HT1080 (cell line): Measurements from ENCODE around the gene CPPED1.

DNA sequence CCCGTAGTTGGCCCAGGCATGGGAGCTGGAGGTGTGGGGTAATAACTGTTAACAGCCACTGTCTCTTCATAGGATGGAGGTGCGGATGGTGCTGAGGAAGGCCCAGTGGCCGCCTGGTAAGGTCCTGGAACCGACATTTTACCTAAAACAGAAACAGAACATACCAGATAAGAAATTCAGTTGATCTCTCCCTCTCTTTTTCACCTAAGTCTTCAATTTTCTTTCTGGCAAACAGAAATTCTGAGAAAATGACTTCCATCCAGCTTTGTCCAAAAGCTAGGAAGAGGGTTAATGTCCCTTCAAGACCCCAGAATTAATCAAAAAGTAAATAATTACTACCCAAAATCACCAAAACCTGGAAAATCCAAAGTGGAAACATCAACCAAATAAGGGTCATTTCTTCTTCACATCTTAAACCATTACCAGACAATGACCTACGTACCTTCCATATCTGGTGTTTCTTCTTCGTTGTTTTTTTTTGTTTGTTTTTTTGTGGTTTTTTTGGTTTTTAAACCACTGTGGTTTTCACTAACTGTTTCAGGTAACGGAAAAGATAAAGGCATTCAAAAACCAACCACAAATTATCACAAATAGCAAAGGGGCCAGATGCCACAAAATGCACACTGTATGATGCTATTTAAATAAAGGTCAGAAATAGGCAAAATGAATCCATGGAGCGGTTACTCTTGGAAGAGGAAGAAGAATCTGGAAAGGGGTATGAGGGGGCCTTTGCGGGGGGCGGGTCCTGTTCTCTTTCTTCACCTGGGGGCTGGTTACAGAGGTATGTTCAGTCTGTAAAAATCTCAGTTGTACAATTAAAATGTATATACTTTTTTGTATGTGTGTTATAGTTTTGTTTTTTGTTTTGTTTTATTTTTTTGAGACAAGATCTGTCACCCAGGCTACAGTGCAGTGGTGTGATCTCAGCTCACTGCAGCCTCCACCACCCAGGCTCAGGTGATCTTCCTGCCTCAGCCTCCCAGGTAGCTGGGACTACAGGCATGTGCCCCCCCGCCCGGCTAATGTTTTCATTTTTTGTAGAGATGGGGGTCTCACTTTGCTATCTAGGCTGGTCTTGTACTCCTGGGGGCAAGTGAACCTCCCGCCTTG lies 29.8 kb downstream of the LITAF start:
RAMPAGE:
- cytosol, long total RNA: no peak
- long total RNA: no peak
- nucleus, long total RNA: no peak

RAMPAGE:
- cytosol, long total RNA: no peak
- long total RNA: no peak
- nucleus, long total RNA: no peak
These were observed 7.9 kb downstream of the TXNDC11 start for GRCh38 chr16:11734726-11735128.

GRCh38 chr16:11839387-11840213 lies 11.7 kb downstream of the RSL1D1 start:
RAMPAGE:
- cytosol, long total RNA: no peak
- long total RNA: no peak
- nucleus, long total RNA: no peak

RAMPAGE:
- cytosol, long total RNA: no peak
- long total RNA: no peak
- nucleus, long total RNA: no peak
These were observed 9.5 kb downstream of the RSL1D1 start for GRCh38 chr16:11841830-11842321.

DNA sequence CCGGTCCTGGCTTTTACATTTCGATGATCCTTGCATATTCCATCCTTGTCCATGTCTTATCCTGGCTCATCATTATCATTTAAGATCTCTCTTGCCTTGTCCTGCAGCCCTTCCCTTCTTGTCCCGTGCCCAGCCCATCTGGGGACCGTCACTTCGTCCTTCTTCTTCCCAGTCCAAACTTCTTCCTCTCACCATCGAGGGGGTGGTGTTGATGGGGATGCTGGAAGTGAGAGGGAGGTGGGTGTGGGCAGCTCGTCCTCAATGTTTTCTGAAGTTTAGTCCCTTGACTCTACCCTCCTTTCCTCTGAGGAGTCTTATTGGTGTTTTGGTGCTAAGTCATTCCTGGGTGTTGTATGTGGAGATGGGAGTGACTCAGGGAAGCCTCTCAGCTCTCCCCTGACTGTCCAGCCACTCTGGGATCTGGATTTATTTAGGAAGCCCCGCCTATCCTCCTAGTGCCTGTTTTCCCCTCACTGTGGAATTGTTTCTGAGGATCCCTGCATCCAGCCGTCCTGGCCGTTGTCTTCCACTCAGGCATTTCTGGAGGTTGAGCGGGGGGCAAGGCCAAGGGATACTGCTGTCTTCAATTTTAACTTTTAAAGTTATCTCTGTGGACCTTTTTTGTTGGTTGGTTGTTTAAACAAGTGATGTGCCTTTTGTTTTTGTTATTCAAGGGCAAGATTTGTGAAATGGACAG lies 1.1 kb downstream of the SNX29 start:
RAMPAGE:
- cytosol, long total RNA: no peak
- long total RNA: no peak
- nucleus, long total RNA: no peak

RAMPAGE:
- cytosol, long total RNA: no peak
- long total RNA: no peak
- nucleus, long total RNA: no peak
These were observed 103.0 kb downstream of the SNX29 start for GRCh38 chr16:12079493-12079922.

GRCh38 chr16:12090231-12090500 lies 113.6 kb downstream of the SNX29 start:
RAMPAGE:
- cytosol, long total RNA: no peak
- long total RNA: no peak
- nucleus, long total RNA: no peak

RAMPAGE:
- cytosol, long total RNA: no peak
- long total RNA: no peak
- nucleus, long total RNA: no peak
These were observed 143.0 kb downstream of the SNX29 start for GRCh38 chr16:12119342-12120126.

RAMPAGE:
- cytosol, long total RNA: no peak
- long total RNA: no peak
- nucleus, long total RNA: no peak
These were observed 301.0 kb downstream of the CPPED1 start for GRCh38 chr16:12502708-12502991.

RAMPAGE:
- cytosol, long total RNA: no peak
- long total RNA: no peak
- nucleus, long total RNA: no peak
These were observed 32.5 kb downstream of the CPPED1 start for GRCh38 chr16:12771126-12771710.

GRCh38 chr16:12801401-12802110 lies 2.1 kb downstream of the CPPED1 start:
RAMPAGE:
- cytosol, long total RNA: no peak
- long total RNA: no peak
- nucleus, long total RNA: no peak

DNA sequence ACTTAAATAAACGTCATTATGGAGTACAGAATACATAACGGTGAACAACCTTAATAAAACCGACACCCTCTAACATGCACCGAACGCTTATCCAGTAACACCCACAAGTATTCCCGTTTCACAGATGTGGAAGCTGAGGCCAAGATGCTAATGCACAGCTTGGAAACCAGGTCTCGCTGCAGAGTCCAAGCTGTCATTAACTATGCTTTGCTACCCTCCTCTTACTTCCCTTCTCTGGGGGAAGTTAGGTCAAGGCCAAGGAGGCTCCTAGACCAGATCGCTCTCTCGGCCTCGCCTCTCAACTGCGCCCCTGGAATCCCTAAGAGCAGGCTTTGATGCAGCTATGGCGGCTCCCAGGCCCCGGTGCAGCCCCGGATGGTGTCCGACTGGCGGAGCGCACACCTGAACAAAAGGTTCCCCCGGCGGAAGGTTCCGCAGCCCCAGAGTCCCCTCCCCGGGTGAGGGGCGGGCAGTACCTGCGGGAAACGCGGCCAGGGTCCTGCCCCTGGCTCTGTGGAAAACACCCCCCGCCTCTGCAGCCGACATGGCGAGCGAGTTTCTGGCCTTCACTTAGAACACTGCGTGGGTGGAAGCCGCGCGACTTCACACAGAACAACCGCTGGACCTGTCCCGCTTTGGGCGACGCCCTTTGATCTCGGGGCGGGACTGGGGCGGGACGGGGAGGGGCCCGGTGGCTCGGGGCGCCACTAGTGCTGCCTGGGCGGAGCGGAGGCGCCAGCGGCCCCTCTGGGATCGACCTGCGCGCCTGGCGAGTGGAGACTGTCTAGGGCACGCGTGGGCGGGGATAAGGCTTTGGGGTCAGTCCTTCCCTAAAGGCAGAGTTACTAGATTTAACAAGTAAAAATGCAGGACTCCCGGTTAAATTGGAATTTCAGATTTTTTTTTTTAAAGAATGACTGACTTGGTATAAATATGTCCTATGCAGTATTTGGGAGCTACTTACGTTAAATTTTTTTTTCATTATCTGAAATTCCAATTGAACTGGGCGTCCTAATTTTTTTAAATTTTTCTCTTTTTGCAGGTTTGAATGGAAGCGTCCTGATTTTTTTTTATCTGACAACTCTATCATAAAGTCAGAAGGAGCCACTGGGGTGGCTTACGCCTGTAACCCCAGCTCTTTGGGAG lies at the start of gene CPPED1:
CPPED1 (minus strand) TSS at position 657 of the 1,146 bp plus-strand sequence.
RAMPAGE:
- cytosol, long total RNA: start-site peak on the minus strand centred at position 612 of the sequence, 60 bp wide, 54 and 100 reads in 2 replicates
- long total RNA: start-site peak on the minus strand centred at position 627 of the sequence, 12 bp wide, 31 reads
- nucleus, long total RNA: start-site peak on the minus strand centred at position 638 of the sequence, 40 bp wide, 98 and 40 reads in 2 replicates

RAMPAGE:
- cytosol, long total RNA: no peak
- long total RNA: no peak
- nucleus, long total RNA: no peak
These were observed 140.4 kb upstream of the ERCC4 start for GRCh38 chr16:13779563-13780043.

DNA sequence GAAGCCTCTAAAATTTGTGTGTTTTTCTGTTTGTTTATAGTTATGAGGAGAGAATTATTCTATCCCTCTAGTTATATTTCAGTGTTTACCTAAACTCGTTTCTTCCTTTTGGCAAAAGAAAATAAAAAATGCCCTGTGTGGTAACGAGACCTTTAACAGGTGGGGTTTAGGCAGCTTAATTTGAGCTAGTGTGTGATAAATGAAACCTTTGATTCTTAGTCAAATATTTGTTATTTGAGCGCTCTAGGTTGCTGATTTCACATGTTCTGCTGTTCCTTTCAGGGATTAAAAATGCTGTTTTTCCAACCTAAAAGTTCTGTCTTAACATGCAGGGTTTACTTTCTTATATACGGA lies 17.5 kb downstream of the ERCC4 start:
RAMPAGE:
- cytosol, long total RNA: no peak
- long total RNA: no peak
- nucleus, long total RNA: no peak

DNA sequence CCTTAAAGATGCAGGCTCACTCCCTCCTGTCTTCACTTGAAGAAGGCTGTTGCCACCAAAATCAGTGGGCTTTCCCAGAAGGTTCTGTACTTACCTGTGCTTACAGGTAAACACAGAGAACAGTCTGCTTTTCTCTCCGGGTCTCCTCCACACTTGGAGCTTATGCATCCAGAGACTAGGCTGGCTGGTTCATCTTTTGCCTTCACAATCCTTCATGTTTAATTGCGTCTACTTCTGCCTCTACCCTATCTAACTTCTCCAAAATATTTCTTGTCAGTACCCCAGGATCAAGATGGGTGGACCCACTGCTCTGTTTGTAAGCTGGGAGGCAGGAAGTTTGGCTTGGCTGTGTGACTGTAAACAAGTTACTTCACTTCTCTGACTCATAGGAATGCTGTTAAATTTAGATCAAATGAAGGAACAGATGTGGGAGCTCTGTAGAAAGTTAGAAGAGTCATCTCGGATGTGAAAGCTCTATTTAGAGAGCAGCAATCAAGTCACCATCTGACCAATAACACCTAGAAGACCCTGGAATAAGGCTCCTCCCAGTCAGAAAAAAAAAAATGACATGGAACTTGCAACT lies 55.3 kb upstream of the MRTFB start:
RAMPAGE:
- cytosol, long total RNA: no peak
- long total RNA: no peak
- nucleus, long total RNA: no peak

GRCh38 chr16:14246591-14247604 lies 175.8 kb downstream of the MRTFB start:
RAMPAGE:
- cytosol, long total RNA: no peak
- long total RNA: no peak
- nucleus, long total RNA: no peak

DNA sequence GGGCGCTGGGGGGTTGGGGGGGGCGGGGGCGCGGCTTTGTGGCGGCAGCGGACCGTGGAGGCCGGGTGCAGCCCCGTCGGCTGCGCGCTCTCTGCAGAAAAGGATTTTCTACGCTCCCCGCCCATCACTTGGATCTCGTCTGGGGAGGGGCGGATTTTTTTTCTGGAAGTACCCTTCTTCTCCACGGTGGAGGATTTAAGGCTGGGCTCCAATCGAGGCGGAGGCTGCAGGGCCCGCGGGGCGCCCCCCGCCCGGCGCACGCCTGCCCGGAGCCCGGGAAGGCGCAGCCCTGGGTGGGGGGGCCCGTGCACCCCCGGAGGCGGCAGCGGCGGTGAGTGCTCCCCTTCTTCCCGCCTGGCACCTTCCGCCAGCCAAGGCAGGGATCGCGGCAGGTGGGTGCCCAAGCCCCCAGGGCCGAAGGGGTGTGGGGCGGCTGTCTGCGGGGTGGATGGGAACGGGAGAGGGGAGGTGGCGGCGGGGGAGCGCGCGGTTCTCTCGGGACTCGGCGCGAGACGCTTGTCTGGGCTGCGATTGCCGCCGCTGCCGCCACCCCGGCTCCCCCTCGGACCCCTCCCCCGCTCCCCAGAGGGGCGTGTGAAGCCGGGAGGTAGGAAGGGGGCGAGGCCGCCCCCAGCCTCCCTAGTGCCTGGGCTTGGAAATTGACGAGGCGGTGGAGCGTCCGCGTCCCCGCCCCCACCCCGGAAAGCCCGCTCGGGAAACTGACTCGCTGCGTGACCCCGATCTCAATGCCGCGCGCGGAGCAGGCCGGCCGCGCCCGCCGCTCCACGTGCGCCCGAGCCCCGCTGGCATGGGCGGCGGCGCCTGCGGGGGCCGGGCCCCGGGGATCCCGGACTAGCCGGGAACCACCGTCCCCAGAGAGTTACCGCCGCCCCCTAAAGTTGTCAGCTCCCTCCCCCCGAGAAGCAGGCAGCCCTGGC lies 231.4 kb downstream of the MRTFB start:
RAMPAGE:
- cytosol, long total RNA: no peak
- long total RNA: no peak
- nucleus, long total RNA: no peak

RAMPAGE:
- cytosol, long total RNA: no peak
- long total RNA: no peak
- nucleus, long total RNA: no peak
These were observed 239.4 kb downstream of the MRTFB start for GRCh38 chr16:14310368-14311117.

DNA sequence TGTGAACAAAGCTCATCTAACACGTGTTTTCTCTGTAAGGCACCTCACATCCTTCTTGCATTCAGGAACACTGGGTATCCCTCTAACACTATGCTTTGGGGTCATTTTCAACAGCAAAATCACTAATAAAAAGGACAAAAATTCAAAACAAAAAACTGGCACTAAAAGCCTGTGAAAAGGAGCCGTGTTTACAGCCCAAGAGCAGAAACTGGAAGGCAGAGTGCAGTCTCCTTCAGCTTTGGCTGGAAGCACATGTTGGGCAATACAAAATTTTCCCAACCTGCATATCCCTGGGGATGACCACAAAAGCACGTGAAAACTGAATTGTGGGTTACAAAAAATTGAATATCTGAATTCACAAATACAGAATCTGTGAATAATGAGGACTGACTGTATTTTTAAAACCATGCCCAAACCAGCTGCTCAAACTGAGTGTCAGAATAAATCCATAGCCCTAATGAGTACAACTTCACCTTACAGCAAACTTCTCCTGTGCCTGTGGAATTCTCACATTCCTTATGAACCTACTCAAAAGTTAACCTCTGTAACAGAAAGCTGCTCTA lies 102.3 kb downstream of the PARN start:
RAMPAGE:
- cytosol, long total RNA: no peak
- long total RNA: no peak
- nucleus, long total RNA: no peak

GRCh38 chr16:15025831-15027003 lies 29.7 kb downstream of the NTAN1 start:
RAMPAGE:
- cytosol, long total RNA: no peak
- long total RNA: no peak
- nucleus, long total RNA: no peak